Cerebellum (tissue), 5 donors: ENCODE measurements around the gene ARL5A.

- PRO-cap, 3 experiments: no peak in any of the 3 experiments
- RAMPAGE, long total RNA: no peak
These were observed 133.7 kb upstream of the ACVR2A start for GRCh38 chr2:147711041-147711531.

DNA sequence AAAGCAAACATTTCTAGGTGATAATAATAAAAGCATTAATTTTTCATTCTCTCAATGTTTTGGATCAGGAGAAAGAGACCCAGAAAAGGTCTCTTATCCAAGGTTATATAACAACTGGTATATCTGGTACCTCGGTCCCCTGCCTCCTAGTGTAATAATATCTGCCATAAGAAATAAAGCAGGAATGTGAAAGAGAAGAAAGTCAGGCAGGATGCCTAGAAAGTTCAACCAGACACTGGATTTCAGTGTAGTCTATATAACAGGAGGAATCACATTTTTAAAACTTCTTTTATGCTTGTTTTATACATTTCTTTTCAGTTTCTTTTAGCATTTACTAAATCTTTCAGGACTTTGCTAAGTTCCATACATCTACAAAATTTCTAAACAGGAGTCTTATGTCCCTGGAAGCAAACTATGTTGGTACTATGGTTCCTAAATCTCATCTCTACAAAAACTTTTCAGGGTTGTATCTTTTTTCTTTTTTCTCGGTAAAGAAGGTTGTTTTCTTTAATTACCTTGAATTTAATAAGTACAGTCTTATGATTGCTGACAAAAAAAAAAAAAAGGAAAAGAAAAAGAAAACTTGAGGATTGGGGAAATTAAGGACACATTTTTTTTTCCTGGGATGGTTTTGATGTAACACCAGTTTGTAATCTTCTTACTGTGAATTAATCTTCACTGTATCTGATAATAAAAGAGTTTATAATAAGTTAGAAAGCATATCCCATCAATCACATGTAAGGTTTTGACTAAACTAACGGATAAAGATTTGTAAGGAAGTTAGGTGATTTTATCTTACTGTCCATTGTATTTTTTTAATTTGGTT is 17.3 kb downstream of the MBD5 start:
- PRO-cap, 3 experiments: no peak in any of the 3 experiments
- RAMPAGE, long total RNA: no peak

GRCh38 chr2:148048230-148048885 is 27.5 kb downstream of the MBD5 start:
- PRO-cap, 3 experiments: no peak in any of the 3 experiments
- RAMPAGE, long total RNA: no peak

GRCh38 chr2:148509281-148509837 is 135.2 kb upstream of the EPC2 start:
- PRO-cap, 3 experiments: no peak in any of the 3 experiments
- RAMPAGE, long total RNA: no peak

DNA sequence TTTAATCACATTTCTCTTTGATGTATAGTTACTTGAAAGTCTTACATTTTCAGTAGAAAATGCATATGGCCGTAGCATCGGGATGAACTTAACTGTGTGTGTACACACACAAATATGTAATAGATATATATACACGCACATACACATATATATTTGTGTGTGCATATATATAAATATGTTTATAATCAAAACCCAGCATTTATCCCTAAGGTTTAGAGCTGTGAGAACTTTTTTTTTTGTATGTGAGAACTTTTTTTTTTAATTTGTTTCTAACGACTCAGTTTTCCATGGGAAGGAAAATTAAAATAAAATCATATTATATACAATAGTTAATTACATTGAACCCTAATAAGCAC is 1.8 kb downstream of the EPC2 start:
- PRO-cap, 3 experiments: no peak in any of the 3 experiments
- RAMPAGE, long total RNA: no peak

DNA sequence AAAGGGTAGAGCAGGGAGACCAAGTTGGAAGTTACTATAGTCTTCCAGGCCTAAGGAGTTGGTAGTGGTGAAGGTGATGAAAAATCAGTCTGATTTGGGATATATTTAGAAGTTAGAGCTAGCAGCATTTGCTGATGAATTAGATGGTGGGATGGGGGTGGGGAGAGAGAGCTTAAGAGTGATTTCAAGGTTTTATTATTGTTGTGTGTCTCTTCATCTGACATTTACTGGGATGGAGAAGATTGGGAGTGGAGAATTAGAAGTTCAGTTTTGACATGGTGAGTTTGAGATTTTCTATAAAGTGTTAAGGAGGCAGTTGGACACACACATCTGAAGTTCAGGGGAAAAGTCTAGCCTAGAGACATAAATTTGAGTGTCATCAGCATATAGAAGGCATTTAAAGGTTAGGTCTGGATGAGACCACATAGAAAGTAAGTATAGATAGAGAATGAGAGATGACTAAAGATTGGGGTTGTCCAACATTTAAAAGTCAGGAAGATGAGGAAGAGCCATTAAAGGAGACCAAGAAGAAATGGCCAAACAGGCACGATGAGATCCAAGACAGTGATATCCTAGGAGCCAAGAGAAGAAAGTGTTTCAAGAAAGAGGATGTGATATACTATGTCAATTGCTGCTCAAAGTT is 72.9 kb downstream of the LYPD6B start:
- PRO-cap, 3 experiments: no peak in any of the 3 experiments
- RAMPAGE, long total RNA: no peak

DNA sequence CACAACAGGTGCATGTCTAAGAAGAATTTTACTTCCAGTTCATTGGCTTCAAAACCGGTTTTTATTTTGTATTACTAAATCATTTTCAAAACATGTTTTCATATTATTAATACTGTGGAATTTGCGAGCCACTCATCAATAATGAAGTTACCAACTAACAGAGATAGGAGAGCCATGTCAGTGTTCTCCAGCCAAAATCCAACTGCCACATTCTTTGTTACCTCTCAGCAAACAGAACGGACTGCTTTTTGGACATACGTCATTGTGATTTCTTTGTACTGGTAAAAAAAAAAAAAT is 414.2 kb upstream of the MMADHC start:
- PRO-cap, 3 experiments: no peak in any of the 3 experiments
- RAMPAGE, long total RNA: no peak

DNA sequence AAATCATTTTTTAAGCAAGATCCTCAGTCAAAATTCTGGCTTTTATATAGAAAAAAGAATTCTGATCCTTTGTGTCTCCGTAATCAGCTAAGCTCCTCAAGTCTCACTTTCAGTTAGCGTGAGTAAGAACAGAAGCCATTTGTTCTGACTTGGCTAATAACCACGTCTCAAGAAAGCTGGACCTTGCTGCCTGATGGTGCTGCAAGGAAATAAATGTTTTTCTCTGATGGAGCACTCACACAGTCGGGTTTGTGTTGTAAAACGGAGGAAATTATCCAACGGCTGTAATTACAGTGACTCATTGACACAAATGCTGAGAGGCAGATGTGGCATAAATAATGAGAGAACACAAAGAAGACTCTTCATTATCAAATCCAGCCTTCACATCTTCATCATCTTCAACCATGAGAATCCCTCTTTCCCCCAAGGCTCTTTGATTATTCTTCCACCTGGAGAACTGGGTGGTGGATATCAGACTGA is 252.7 kb downstream of the RND3 start:
- PRO-cap, 3 experiments: no peak in any of the 3 experiments
- RAMPAGE, long total RNA: no peak

DNA sequence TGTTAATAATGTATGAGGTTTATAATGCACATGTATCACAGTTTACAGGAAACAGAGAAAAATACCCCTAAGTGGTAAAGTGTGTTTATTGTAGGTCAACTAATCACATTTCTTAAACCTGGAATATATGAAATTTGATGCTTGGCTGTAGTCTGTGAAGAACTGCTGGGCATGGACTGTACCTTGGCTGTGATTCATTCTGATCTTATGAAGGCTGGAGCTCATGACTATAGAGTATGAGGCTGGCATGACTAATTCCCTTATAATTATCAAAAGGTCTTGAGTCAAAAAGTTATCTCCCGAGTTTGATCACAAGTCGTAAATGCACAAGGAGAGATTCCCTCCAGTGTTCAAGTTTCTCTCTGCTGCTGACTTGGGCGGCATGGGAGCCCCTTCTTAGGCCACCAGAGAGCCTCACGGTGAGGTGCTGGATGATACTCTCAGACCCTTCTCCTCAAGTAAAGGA is 134.4 kb upstream of the RND3 start:
- PRO-cap, 3 experiments: no peak in any of the 3 experiments
- RAMPAGE, long total RNA: no peak

DNA sequence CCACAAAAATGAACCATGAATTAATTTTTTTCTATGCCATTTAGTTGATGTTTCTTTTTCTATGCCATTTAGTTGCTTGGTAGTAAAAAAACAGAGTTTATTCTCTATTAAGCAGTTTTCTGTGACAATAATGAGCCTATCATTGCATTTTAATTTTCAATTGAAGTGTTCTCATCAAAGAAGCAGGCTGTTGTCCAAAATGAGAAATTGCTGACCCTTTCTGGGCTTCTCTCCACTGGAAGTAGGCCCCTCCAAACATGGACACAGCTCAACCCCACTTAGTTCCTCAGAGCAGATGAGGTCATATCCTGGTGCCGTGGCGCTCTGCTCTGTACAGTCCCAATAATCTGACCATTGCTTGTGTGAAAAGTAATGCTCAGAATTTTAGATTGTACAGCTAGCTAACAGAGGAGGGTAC is 156.6 kb upstream of the RND3 start:
- PRO-cap, 3 experiments: no peak in any of the 3 experiments
- RAMPAGE, long total RNA: no peak

DNA sequence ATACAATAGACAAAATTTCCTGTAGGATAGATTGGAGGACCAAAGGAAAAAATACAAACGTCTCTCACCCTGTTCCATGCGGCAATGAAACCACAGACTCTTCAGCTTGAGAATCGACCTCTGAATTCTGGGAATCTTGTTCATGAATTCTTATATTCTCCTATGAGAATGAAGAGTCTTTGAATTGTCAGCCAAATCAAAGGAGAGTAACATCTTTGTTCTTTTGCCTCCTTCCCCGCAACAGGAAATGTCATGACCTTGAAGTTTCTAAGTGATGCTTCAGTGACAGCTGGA is 21.7 kb downstream of the TNFAIP6 start:
- PRO-cap, 3 experiments: no peak in any of the 3 experiments
- RAMPAGE, long total RNA: no peak

GRCh38 chr2:151410653-151411015 is 932 bp downstream of the RIF1 start:
- PRO-cap, 3 experiments: no peak in any of the 3 experiments
- RAMPAGE, long total RNA: no peak

DNA sequence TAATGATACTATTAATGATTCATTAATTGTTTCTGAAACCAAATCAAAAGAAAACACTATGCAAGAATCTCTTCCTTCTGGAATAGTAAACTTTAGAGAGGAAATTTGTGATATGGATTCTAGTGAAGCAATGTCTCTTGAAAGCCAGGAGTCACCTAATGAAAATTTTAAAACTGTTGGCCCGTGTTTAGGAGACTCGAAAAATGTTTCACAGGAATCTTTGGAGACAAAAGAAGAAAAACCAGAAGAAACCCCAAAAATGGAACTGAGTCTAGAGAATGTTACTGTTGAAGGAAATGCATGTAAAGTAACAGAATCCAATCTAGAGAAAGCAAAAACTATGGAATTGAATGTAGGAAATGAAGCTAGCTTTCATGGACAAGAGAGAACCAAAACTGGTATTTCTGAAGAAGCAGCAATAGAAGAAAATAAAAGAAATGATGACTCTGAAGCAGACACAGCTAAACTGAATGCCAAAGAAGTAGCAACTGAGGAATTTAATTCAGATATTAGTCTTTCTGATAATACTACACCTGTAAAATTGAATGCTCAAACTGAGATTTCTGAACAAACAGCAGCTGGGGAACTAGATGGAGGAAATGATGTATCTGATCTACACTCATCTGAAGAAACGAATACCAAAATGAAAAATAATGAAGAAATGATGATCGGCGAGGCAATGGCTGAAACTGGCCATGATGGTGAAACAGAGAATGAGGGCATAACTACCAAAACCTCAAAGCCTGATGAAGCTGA is 55.4 kb downstream of the RIF1 start:
- PRO-cap, 3 experiments: no peak in any of the 3 experiments
- RAMPAGE, long total RNA: no peak

- PRO-cap, 3 experiments: peak in 3 of 3 experiments; most common plus-strand start chr2:151828546 (in 1); most common minus-strand start chr2:151828469 (in 2)
- RAMPAGE, long total RNA: no peak
These were observed at the start of gene ARL5A for GRCh38 chr2:151827849-151829049. Gene ARL5A (minus strand): TSS chr2:151828421.

- PRO-cap, 3 experiments: no peak in any of the 3 experiments
- RAMPAGE, long total RNA: no peak
These were observed 618 bp downstream of the CACNB4 start for GRCh38 chr2:152098274-152098577.

DNA sequence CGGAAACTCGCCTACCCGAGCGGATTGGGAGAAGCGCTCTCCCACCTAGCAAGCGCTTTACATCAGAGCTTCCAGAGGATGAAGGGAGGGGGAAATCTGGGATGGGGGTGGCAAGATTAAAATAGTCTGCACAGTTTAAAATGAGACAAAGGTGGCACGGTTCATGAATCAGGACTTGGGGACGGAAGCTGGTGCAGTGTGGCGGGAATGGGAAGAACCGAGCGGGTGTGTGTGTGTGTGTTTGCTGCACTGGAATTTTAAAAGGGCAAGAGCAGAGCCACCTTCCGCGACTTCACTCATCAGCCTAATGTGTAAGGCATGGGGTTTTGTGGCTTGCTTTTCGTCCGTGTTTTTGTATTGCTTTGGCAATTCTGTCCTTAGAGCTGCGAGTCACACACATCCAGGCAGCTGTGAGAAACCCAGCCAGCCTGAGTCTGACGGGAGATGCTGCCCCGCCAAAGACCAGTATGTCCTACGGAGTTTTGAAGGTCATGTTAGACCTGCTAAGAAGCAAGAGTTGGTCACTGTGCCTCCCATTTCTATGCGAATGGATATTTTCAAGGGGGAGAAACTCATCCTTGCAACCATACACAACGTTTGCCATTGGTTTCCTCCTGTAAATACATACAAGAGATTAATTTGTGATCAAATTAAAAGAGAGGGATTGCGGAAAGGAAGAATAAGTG is 534 bp upstream of the CACNB4 start:
- PRO-cap, 3 experiments: no peak in any of the 3 experiments
- RAMPAGE, long total RNA: no peak

GRCh38 chr2:152403468-152403835 is 68.5 kb downstream of the FMNL2 start:
- PRO-cap, 3 experiments: no peak in any of the 3 experiments
- RAMPAGE, long total RNA: no peak

DNA sequence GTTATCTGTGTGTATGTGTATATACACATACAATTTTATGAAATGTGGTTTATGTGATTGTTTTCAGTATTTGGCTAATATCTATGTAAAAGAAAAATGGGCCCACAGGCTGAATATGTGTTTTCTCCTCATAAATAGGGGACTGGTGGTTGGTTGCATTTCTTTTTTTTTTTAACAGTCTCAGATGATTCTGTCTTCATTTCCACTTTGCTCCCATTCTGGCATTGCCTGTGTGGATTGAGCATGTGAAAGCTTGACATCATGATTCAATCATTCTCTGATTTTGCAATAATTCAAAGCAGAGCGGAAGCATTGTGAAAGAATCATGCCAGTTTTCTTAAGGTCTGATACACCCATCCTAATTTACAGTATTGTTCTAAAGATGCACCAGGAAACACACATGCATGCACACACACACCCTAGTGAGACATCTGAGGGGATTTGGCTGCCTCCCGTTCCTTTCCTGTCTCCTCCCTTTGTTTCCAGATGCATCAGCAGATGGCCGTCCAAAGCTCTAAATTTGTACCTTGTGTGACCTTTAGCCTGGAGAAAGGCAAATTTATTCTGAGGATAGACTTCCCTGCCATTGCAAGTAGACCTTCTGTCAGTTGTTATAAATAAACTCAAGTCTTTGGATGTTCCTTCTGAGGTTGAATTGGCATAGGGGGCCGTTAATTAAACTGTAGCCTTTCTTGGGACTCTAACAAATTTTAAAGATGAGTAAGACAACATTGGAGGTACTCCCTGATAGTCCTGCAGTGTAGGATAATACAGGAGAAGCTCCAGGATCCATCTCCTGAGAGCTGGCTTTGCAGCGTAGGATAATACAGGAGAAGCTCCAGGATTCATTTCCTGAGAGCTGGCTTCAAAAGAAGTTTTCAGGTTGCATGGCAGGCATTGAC is 97.3 kb downstream of the FMNL2 start:
- PRO-cap, 3 experiments: peak in 1 of 3 experiments; most common plus-strand start position 216 of the sequence (in 1)
- RAMPAGE, long total RNA: no peak

- PRO-cap, 3 experiments: no peak in any of the 3 experiments
- RAMPAGE, long total RNA: no peak
These were observed 164.9 kb downstream of the FMNL2 start for GRCh38 chr2:152499672-152500523.

- PRO-cap, 3 experiments: no peak in any of the 3 experiments
- RAMPAGE, long total RNA: no peak
These were observed 174.3 kb downstream of the PRPF40A start for GRCh38 chr2:152542660-152543656.